ENCODE measurements around a stretch of chr4.

- RRBS = no CpG with 5 or more reads among the region's 16 CpGs
Observed at GRCh38 chr4:1524223-1524664, 118.0 kb upstream of the NKX1-1 start.

DNA sequence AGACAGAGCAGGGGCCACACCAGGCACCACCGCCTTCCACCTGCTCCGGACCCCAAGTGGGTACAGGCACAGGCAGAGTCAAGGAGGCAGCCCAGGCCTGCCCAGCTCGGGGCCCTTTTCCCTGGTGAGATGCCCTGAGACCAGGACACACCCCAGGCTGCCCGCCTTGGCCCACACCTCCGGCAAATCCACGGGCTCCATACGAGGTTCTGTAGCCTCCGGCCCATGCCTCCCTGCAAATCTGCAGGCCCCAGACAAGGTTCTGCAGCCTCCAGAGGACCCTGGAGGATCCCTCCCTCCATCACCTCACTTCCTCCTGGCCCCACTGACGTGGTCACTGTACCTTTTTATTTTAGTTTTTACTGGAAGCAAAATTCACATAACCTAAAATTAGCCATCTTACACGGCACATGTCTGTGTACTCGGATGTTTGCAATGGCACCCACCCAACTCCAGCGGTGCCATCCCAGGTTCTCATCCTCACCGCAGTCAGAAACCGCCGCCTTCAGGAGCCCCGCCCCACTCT is 134.9 kb upstream of the NKX1-1 start:
- RRBS = no CpG with 5 or more reads among the region's 16 CpGs

DNA sequence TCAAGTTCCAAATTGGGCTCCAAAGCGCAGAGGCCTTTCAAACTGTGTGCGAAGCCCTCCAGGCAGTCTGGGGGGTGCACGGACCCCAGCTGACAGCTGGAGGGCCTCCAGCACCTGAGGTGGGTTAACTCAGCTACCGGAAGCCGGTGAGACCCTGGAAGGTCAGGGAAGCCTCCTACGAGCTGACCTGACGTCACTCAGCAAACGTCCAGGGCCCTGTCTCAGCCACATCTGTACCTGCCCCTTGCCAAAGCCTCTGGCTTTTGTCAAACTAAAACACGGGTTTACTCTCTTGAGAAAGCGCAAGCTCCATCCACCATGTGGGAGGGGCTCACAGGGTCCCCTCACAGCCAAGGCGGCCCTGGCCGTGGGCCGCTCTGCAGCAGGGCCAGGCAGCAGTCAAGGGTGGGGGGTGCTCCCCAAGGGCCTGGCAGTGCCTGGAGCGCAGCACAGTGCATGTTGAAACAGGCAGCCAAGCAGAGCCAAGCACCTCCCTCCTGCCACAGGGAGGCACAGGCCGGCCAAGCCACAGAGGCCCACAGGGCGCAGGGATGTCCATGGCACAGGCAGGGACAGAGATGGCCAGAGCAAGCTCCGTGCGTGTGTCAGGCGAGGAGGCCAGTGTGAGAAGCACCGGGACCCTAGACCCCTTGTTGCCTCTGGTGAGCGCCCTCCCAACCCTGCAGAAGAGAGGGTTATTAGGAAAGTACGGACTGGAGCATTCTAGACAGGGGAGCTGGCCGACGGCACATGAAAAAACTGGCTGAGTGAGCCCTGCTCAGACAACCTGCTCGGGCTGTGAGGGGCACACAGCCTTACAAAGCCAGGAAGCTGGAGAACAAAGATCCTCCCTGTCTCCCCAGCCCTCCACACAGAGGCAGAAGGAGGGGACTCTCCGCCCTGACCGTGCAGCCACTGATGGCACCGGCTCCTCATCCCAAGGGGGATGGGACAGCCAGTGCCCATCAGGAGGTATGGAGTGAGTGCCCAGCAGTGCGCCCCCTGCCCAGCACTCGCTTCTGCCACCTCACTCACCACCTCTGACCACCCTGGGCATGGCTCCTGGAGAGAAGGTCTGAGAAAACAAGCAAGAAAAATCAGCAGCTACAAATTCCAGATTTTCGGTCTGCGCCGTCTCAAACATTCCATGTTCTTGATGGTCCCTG is 39.0 kb downstream of the FAM53A start:
- RRBS = no CpG with 5 or more reads among the region's 33 CpGs

DNA sequence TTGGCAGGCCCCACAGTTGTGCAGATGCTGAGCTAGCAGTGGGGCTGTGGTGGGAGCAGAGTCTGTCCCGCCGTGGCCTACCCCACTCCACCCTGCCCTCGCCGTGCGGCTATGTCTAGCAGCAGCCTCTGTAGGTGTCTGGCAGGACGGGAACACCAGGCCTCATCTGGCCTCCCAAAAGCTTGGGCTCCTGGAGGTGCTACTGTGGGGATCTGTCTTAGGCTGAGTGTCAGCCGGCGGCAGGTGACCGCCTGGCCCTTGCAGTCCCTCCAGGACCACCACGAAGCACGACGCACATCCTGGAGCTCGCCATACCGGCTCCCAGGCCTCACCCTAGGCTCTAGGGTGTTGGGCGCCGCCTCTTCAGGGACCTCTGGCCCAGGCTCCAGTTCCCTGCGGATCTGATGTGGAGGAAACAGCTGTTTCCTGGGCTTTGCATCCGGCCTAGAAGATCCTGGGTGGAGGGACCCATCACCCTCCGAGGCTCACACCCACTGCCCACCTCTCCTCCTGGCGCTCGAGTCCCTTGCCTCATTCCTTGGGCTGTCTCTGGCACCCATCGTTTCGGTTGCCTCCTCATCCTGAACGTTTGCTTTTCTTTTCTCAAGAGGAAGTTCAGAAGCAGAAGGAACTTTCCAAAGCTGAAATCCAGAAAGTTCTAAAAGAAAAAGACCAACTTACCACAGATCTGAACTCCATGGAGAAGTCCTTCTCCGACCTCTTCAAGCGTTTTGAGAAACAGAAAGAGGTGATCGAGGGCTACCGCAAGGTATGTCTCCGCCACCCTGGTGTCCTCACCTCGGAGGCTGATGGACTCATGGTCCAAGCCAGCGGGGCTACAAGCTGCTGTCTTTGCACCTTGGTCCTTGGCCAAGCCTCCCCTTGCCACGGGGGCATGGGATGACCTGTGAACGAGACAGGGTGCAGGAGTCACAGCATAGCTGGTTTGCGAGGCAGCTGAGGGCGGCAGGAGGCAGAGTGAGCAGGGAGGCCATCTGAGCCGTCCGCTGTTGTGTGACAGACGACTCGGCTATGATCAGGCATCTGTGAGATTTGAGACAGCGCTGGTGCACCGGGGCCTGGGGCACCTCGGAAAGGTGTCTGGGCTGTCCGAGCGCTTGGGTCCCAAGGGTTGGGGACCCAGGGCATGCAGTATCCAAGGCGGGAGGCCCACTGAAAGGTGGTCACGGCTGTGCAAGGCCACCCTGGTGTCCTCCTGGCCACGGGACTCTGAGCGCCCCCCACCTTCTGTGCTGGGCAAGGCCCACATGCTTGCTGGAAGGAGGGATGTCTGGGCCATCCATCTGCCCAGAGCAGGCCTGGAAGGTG is 19.4 kb downstream of the TACC3 start:
- RRBS = 85% methylated on average over 8 of the region's 48 CpGs

- RRBS = 68% methylated on average over 4 of the region's 10 CpGs
Observed at GRCh38 chr4:1750754-1751264, 29.5 kb downstream of the TACC3 start.

GRCh38 chr4:1794817-1795648 is 1.9 kb downstream of the FGFR3 start:
- RRBS = 6% methylated on average over 55 of the region's 92 CpGs

GRCh38 chr4:1841507-1841773 is 14.5 kb downstream of the LETM1 start:
- RRBS = no CpG with 5 or more reads among the region's 15 CpGs

DNA sequence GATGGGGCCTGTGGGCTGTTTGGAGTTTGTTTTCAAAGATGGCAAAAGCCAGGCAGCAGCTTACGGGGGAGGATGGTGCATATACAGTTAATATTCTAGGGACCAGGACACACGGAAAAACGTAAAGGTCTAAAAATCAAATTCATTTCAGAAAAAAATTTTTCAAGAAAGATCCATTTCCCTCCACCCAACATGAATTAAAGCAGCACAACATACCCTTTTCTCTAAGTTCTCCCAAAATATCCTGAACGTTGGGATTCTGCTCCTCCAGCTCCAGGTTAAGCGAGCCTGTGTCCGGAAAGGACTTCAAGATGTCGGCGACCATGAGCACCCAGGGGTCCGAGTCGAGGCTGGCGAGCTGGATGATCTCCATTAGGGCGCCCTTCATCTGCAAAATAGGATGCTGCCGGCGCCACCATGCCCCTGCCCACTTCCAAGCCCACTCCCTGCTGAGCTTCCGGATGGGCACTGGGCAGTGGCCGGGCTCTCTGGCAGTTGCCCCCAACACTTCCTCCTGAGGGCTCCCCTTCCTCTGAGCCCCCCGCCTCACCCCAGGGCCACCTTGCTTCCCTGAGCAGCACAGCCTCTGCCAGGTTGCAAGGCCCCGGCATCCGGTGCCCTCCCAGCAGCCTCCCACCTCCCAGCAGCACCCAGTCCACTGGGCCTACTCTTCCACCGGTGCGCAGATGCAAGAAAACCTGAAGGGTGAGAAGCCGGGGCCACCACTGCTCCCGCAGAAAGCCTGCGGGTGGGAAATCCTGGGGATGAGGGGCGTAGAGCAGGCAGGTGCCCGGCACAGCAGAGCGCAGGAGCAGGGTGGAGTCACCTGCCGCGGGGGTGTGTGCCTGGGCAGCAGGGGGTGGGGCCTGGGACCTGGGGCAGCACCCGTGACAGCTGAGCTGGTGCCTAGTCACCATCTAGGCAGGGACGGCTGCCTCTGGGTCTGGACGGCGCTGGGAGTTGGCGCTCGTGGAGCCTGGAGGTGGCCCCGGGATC is 17.1 kb downstream of the NELFA start:
- RRBS = 98% methylated on average over 15 of the region's 36 CpGs

DNA sequence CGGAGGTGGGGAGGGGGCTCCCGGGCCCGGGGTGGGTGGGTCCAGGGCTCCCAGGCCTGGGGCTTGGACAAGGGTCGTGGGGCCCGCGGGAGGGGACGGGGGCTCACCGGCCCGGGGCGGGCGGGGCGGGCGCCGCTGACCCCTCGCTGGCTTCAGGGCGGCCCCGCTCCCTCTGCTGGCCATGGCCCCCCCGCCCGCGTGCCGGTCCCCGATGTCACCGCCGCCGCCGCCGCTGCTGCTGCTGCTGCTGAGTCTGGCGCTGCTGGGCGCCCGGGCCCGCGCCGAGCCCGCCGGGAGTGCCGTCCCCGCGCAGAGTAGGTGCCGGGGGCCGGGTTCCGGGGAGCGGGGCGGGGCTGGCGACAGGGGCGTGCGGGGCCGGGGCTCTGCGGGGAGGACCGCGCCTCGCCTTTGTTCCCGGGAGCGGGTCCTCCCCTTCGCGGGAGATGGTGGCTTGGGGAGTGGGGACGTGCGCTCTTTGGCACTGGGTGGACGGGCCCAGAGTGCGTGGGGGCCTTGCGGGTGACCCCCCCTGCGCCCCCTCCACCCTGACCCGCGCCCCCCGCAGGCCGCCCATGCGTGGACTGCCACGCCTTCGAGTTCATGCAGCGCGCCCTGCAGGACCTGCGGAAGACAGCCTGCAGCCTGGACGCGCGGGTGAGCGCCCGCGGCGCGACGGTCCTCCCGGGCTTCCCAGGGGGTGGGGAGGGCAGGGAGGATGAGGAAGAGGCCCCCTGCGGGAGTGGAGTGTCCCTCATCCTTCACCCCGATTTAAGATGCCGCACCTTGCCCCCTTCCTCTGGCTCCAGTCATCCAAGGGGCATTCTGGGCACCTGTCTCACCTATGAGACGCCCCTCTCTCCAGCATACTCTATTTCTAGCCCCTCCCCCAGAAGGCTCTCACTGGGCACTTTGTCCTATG is 635 bp downstream of the C4orf48 start:
- RRBS = 3% methylated on average over 32 of the region's 85 CpGs

DNA sequence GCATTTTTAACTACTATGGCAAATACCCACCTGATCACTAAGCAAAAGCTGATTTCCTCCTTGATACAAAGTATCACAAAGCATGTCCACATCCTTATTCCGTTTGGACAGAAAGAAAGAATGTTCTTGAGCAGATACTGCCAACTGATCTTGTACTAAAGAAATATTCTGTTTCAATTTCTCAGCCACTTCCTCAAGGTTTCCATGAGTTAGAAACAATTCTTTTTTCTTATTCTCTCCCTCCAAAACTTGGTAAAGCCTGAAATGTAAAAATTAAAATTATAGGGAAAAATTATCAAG is 5.8 kb downstream of the HAUS3 start:
- RRBS = no CpG with 5 or more reads among the region's 1 CpG

GRCh38 chr4:2256890-2257465 is 4.9 kb downstream of the MXD4 start:
- RRBS = no CpG with 5 or more reads among the region's 13 CpGs

DNA sequence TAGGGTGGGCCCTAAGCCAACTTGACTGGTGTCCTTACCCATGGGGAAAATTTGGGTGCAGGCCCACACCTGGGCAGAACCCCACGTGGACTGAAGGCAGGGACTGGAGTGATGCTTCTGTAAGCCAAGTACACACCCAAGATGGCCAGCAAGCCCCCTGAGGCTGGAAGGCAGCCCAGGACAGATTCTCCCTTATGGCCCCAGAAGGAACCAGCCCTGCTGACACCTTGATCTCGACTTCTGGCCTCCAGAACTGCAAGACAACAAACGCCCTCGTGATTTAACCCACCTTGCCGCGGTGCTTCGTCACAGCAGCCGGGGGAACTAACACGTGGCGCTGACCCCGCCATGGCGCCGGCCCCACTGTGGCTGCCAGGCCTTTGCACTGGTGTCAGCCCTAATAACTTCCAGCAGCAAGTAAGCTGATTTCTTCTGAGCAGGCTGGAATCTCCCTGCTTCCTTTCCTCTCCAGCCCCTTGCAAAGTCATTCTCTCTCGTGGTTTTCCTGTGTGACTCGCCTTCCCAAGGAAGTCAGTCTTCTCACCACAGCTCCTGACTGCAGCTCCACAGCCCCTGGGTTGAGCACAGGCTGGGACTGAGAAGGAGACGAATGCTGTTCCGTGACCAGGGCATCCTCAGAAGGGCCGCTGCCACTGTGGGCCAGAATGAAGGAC is 23.3 kb upstream of the MXD4 start:
- RRBS = 82% methylated on average over 4 of the region's 18 CpGs

GRCh38 chr4:2365203-2365849 is 53.1 kb downstream of the ZFYVE28 start:
- RRBS = 36% methylated on average over 10 of the region's 30 CpGs

DNA sequence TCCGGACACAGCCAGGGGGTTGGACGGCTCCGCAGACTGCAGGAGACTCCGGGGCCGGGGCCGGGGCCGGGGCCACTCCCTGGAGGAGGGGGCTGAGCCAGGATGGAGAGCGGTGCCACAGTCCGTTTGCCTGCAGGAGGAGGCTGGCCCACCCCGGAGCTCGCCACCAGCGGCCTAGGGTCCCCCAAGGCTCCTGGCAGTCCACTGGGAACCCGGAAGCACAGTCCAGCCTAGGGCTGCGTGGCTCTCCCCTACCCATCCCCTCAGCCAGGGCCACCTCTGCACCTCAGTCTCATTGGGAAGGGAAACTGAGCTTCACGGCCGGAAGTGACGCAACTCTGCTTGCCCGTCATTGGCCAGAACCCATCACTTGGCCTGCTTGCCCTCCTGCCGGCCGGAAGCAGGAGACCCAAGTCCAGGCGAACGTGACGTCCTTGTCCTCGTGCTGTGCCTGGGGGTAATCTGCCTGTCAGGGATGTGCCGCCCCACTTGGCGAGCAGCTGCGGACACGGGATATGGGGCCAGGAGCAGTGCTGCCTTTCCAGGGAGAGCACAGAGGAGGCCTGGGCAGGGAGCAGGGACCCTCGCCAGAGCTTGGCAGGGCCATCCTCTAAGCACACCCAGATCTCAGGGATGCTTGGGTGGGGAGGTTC is 31.3 kb downstream of the ZFYVE28 start:
- RRBS = 84% methylated on average over 15 of the region's 29 CpGs

DNA sequence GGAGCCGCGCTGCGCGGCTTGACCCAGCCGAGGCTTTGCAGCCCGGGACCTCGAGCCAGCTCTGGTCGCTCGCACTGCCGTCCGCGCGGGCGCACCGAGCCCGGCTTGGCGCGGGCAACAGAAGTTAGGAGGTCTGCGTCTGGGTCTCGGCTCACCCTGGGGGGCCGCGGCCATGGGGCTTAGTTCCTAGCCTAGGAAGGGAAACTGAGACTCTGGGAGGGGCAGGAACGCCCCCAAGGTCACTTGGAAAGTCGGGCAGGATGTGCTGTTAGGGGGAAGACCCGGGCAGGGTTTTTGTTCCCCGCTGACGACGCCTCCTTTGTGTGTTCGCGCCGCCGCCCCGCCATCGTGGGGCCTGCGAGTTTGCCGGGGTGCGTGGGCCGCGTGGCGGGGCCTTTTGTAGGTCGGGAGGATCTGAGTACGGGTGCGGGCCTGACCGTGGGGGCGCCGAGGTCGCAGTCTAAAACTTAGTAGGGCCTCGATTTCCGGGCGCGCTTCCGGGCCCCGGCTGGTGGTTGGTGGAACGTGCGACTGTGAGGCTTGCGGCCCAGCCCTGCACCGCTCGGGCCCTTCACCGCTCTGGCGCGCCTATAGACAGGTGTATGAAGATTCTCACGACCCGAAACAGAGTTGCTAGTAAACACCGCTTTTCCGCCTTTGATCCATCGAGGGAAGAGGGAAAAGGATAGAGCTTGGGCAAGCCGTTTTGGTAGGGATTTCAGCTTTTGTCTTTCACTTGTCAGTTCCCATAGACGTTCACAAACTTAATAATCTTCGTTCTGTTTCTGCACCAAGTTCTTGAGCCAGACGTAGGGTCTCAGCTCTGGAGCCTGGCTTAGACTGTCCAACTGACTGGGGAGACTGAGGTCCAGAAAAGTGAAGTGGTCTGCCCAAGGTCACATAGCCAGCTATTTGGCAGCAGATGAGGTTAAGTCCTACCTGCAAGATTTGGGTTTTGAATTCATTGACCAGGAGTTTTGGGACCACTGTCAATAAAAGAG is 728 bp downstream of the RNF4 start:
- RRBS = 2% methylated on average over 30 of the region's 70 CpGs

DNA sequence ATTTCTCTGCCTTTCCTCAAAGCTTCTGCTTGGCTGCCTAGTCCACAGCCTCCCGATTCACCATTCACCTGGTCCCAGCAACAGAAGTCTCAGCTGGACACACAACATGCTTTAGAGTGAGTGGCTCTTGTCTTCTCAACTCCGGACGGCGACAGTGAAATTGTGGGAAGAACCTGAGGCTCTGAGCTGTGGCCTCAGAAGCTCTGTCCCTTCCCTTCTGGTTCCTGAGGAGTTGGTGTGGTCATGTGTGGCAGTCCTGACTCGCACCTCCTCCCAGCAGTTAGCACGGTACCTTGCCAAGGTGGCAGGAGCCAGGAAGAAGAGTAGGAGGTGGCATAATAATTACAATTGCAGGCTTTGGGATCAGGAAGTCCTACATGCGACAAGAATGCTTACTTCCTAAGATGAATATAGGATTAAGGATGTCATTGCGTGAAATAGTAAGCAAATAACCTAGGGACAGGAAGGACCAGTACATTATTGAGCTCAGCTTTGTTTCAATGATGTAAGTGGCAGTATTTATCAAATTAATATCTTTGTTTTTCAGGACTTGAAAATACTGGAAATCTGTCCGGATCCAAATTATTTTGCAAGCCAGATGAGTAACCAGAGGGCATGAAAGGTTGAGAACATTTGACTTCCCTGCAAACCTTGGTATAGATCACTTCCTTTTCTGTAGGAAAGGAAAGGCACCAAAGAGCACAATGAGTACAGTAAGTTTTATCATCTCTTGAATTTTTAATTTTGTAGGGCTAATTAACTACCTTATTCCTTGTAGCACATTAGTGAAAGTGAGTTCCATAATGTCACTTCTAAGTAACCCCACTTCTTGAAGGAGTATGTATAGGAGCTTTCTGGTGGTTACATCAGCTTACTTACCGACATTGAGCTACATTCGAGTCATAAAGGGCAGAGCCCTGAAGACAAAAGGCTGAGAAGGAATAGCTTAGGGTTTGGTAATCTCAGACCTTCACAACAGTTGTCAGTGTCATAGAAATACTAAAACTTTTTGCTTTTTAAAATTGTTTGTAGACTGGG is 21.2 kb downstream of the RNF4 start:
- RRBS = no CpG with 5 or more reads among the region's 11 CpGs

GRCh38 chr4:2503123-2503719 is 33.2 kb upstream of the FAM193A start:
- RRBS = no CpG with 5 or more reads among the region's 2 CpGs

DNA sequence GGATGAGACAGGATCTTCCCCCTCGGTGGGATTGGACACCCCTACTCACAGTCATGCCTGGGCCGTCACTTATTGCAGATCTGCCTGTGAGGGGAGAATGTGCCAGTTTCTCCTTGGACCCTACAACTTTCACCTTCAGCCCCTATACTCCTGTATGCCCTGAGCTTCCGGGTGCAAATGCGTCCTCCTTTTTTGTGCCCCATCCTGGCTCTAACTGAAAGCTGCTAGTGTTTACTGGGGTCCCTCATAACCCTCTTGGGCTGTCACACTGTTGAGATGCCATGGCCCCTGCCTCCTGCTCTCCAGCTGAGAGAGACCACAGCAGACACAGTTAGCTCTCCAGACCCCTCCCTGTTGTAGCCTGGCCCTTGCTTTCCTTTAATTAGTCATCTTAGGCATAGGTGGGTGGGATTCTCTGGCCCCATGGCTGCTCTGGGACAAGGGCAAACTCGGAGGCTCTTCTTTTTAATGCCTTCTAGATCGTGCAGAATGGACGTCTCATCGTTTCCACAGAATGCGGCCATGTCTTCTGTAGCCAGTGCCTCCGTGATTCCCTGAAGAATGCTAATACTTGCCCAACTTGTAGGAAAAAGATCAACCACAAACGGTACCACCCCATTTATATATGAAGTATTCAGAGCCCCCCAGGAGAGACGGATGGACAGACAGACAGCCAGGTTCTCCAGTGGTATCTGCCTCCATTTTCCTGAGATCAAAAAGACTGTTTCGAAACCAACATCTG is 23.1 kb upstream of the FAM193A start:
- RRBS = no CpG with 5 or more reads among the region's 13 CpGs

GRCh38 chr4:2713655-2714256 is 42.4 kb downstream of the TNIP2 start:
- RRBS = no CpG with 5 or more reads among the region's 5 CpGs

DNA sequence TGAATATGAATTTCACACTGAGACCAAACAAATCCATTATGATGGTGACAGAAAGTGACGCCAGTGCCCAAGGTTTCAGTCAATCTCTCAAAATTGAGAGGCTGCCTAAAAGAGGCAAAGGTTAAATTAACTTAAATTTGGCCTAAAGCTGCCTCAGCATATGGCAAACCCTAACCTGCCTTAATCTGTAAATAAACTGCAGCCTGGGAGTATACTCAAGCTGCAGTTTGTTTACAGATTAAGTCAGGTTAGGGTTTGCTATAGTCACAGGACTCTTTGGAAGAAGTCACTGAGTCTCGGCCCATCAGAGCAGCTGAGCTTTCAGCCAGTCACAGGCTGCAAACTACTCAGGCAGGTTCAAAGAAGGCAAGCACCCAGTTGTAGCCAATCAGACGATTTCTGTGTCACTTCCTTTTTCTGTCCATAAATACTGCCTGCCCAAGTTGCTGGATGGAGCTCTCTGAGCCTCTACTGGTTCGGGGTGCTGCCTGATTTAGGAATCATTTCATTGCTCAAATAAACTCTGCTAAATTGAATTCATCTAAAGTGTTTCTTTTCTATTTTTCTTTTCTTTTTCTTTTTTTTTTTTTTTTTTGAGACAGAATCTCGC is 7.4 kb upstream of the SH3BP2 start:
- RRBS = no CpG with 5 or more reads among the region's 5 CpGs